ENCODE measurements around a stretch of chr17.

DNA sequence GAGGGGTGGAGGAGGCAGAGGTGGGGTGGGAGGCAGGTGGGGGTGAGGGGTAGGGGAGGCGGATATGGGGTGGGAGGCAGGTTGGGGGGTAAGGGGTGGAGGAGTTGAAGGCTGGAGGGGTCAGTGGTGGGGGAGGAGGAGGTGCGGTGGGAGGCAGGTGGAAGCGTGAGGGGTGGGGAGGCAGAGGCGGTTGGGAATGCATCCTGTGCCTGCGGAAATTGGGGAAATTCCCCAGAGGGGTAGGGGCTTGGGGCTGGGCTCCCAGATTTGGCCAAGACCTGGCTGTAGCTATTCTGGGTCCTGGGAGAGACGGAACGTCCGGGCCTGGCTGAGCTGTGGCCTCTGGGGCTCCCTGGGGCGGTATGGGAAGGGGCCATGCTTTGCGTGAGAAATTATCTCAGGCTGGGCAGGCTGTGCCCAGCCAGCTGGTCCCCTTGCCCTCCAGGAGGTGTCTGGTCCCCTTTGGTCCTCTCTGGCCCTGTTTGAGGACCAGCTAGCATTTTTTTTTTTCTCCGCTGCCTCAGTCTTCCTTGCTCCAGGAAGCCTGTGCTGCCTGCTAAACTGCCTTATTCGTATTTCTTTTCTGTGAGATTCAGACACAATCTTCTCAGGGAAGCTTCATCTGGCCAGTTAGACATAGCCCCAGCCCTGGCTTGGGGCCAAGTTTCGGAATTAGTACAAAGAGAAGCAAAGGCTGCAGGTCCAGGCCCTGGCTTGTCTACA lies 7.4 kb upstream of the TRPV2 start:
- PRO-cap = no peak

- PRO-cap = bidirectional peak, plus-strand start at chr17:16416795, minus-strand start at chr17:16416660
Measured at GRCh38 chr17:16416100-16417263, 1.1 kb downstream of the TRPV2 start.

DNA sequence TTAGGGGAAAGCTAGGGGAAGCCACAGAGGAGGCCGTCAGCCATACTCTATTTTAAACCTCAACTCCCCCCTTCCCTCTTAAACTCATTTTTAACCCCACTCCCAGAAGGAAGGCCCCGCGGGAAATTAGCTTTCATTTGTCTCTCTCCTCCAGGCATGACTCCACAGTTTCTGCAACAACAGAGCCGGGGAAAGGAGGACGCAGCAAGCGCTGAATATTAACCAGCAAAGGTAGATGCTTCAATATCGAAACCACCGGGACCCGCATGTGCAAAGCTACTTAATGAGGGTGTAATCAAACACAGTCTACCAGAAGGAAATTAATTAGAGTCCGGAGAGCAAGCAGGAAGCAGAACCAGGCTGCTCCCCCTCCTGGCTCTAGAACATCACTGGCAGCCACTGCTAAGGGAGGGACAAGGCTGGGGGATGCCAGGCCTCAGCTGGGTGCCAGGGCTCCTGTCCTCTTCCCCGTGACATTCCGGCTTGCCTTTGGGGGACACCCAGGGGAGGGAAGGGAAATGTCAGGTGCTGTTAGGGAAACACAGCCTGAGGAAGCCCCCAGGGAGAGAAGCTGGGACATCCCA lies 21.8 kb downstream of the LRRC75A start:
- PRO-cap = no peak

GRCh38 chr17:16478658-16479159 lies 13.3 kb downstream of the LRRC75A start:
- PRO-cap = no peak

DNA sequence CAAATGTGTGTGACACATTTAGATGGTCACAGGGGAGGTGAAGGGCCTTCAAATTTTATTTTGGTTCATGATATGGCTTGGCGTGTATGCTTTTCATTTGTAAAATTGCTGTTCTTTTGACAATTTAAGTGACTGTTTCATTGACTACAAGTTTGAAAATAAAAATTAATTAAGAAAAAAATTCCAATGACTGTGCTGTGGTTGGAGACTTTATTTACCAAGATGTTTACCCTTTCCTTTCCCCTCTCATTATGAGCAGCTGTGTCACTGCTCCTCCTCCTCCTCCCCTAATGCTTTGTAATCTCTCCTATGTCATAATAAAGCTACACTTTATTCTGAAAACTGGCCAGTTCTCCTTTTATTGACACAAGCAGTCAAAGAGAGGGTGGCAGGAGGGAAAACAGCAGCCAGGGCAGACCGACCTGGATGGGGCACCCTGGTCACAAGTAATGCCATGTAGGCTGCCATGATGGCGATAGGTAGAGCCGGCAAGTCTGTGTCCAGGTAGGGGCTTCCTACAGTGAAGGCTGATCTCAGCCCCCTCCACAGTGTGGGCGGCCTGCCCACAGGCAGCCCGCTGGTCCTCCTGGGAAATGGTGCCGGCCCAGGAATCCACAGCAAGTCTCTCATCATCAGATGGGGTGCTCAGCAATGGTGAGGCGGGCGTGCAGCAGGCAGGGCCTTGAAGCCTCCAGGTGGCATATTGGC lies 49.2 kb downstream of the TNFRSF13B start:
- PRO-cap = no peak

DNA sequence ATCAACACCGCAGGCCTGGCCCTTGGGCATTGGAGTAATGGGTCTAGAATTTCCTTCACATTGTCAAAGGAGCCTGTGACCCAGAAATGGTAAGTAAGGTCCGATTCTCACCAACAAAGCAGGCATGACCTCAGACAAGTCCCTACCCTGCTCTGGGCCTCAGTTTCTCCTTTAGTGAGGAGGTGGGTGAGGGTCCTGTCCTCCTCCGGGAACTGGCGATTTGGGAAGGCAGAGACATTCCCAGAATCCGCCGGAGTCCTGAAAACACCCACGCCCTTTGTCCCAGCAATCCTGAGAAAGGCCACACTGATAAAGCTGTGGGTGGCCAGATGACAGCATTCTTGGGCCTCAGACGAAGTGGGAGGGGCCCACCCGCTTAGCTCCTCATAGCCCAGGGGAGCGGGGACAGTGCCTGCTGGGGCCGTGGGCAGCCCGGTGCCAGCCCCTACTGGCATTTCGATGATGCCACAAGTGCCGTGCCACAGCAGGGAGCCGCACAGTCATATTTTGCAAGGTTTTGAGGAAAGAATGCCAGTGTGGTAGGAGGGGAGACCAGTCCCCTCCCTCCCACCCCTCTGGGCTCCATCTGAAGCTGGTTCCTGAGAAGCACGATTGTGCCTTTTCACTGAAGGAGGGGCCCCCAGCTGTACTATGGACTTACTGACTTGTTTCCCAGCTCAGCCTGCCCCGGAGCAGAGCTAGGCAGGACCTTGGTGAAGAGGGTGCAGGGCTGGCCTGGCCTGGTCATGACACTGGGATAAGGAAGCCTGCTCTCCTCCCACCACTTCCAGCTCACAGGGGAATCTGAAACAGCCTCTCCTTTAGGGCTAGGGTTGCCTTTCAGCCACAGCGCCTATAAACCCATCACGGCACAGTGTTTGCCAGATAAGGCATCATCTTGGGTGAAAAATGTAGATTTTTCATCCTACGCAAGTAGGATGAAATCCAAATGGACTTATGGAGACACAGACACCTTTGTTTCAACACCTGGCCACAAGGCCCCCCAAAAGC lies 20.9 kb upstream of the MPRIP start:
- PRO-cap = unidirectional peak, minus-strand start at position 260 of the sequence; bidirectional peak, plus-strand start at position 351 of the sequence, minus-strand start at position 260 of the sequence

DNA sequence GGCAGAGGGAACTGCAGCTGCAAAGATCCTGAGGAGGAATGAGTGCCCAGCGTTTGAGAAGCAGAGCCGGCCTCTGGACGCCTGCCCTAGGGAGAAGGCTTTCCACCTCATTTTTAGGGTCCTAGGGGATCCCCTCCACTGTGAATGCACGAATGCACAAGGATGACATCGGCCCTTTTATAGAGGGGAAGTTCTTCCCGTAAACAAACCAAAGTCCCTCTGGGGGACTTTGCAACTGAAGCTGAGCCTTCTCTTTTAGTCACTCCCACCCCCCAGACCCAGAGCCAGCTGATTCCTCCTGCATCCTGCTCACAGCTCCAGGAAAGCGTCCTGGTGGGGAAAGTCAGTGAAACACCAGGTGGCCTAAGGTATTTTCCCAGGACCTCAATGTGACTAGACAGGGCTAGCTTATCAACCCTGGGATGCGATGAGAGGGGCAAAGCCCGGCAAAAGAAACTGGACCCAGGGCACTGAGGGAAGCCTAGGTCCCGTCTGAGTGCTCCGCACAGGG lies 13.1 kb upstream of the MPRIP start:
- PRO-cap = no peak

- PRO-cap = no peak
Measured at GRCh38 chr17:17086117-17087072, 44.1 kb downstream of the MPRIP start.

GRCh38 chr17:17126467-17126994 lies 79.6 kb downstream of the PLD6 start:
- PRO-cap = no peak

GRCh38 chr17:17236963-17237043 lies 165 bp downstream of the FLCN start:
- PRO-cap = no peak

- PRO-cap = unidirectional peak, plus-strand start at chr17:17391816
Measured at GRCh38 chr17:17391482-17392130, 85.2 kb upstream of the MED9 start.

DNA sequence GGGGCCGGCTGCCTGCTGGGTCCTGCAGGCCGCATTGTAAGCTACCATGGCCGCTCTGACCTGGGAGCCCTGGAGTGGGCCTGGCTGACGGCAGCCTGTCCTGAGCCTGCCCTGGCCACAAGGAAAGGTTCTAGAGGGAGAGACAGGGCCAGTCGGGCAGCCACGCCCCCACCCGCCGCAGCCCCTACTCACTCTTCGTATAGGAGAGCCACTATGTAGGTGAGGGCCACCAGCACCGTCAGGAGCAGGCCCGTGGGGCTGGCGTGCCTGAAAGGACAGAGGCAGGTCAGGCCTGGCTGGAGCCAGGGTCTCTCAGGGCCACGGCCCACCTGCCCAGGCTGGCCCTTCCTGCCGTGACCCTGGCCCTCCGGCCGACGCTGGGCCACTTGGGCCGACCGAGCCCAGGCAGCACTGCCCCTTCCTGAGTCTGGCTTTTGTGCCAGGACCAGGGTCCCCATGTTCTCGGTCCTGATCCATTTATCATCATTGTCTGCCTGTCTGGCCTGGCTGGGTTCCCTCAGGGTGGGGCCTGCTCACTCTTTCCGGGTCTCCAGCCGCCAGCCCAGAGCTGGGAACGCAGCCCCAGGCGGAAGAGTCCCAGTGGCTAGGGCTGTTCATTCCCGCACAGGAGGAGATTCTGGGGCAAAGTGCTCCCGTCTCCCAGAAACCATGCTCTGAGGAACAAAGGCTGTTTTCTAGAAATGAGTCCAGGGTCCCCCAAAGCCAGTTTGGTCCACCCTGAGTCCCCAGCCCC lies 10.0 kb upstream of the RASD1 start:
- PRO-cap = no peak

DNA sequence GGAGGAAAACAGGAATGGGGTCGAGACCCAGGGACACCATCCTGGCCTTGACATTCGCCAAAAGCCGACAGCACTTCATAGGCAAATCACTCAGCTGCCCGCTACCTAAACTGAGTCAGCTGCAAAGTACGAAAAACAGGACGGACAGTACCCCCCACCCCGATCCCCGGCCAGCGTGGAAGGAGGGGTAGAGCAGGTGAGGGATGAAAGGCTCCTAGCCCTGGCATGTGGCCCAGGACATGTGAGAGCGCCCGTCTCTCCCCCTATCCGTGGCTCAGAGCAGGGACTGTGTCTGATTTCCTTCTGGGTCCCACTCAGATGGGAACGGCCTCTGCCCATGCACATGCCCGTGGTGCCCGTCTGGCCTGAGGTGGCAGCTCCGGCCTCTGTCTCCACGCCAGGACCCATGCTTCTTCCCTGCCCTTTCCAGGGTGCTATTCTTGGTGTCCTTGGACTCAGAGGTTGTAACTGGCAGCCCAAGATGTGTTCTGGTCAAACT lies 30.1 kb upstream of the RASD1 start:
- PRO-cap = no peak

- PRO-cap = bidirectional peak, plus-strand start at chr17:17562058, minus-strand start at chr17:17561877
Measured at GRCh38 chr17:17561427-17562610, 29.7 kb downstream of the PEMT start.

DNA sequence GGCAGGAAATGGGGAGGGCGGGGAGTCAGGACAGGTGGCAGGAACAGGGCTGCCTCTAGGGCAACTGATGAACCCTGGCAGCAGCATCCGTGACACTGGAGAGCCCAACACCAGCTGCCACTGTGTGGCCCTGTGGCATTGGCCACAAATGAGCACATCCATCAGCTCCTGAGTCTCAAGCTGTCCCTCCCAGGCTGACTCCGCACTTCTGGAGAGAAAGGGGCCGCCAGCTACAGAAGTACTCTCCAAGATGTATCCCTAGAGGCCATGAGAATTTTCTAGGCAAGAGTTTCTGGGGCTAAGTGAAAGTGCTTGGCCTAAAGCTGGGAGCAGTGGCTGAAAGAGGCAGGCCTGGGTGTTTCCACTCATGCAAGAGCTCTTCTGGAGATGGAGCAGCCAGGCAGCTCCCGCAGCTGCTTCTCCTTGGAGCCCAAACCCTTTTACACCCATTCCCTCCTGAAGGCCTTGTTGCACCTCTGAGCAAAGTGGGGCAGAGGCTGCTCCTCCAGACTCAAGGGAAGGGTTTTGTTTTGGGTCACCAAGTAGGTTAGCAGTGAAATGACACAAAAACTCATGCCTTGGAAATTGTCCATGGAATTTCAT lies 25.9 kb downstream of the PEMT start:
- PRO-cap = no peak

DNA sequence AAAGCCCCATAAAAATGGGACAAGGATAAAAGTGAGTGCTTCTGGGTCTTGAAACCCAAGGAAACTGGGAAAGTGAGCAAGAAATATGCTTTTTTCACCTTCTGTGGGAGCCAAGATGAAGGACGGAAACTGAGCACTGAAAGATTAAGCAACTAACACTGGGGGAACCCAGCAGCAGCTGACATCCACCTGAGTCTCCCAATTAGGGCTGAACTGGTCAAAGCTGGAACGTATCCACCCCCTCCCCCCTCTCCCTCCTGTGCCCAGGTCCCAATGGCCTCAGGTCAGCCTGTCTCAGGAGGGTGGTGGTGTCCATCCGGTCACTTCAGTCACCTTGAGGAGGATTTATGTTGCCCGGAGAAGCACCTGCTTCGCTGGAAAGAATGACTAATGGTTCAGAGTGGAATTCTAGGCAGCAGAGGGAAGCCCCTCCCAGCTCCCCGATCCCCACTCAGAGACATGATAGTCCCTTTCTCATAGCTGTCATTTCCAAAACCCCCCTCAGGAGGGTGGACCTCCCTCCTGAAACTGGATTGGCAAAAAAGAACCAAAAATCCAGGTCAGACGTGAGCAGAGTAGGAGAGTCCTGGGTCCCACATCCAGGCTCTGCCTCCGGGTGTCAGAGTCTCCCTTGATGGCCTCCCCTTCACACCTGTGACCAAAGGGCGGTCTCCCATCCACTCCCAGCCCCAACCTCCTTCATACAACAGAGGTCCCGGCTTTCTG lies 9.9 kb downstream of the PEMT start:
- PRO-cap = no peak

DNA sequence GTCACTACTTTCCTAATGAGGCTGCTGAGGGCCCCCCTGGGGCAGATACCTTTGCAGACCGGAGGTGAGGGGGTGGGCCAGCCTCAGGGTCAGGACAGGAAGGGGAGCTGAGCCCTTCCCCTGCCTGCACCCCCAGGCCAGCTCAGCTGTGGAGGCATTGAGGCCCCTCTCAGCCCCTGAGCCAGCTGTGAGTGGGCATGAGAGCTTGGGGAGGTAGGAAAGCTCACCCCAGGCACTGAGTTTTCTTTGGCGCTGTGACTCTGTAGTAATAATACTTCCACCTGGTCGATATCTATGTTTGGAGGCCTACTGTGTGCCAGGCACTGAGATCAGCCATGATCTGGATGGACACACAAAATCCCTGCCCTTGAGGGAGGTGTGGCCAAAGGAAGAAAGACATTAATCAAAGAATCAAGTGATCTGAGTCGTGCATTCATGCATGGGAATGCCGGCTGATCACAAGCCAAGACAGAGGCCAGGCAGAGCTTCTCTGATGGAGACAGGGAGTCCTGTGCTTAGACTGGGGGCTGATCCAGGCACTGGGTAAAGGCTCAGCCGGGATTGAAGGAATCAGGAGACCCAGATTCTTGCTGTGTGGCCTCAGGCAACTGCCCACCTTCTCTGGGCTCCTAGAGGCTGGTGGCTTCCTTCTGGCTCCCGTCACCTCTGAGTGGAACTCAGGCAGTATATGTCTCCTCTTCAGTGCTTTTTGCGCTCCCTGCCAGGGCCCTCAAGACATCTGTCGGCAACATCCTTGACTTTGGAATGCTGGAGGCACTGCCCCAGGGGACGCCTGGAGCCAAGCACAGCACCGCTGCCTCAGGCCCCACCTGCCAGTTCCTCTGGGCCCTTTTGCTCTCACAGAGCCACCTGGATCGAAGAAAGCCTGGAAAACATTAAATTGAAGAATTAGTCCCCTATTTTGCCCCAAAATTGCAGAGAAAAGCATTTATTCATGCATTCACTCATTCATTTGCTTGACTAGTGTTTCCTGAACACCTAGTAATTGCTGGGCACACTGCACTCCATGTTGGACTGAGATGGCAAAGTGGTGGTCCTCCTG lies 17.6 kb downstream of the RAI1 start:
- PRO-cap = no peak

DNA sequence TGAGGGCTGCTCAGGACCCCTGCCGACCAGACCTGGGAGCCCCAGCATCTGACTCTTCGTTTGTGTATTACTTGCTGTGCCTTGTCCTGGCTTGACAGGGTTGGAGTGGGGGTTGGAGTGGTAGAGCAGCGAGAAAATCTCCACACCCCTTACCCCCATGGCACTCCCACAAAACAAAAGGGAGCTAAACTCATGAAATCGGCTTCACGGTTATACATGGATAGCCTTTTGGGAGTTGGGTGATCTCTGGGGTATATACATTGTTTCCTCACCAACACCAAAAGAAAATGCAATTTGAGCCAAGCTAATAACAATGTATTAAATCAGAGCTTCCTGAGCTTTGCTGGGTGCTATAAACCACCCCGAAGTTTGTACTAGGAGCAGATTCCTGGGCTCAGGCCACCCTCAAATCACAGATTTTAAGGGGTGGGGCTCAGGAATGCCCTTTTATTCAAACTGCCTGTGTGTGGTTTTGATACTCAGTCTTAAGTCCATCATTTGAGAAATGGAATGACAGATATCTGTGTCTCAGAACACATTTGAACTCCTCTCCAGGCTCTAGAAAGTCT lies 72.1 kb downstream of the RAI1 start:
- PRO-cap = no peak

- PRO-cap = bidirectional peak, plus-strand start at chr17:17757735, minus-strand start at chr17:17757680
Measured at GRCh38 chr17:17757307-17757816, 76.1 kb downstream of the RAI1 start.

- PRO-cap = no peak
Measured at GRCh38 chr17:17817415-17818039, 19.3 kb downstream of the SREBF1 start.

All from vermiform appendix (tissue), 1 donor.